Gastroesophageal sphincter (tissue), 4 donors: ENCODE measurements around the gene SALL4.

GRCh38 chr20:50840573-50841037 lies 45.7 kb downstream of the BCAS4 start:
- PRO-cap: no peak
- RAMPAGE, long total RNA, 4 experiments: no peak in any of the 4 experiments

DNA sequence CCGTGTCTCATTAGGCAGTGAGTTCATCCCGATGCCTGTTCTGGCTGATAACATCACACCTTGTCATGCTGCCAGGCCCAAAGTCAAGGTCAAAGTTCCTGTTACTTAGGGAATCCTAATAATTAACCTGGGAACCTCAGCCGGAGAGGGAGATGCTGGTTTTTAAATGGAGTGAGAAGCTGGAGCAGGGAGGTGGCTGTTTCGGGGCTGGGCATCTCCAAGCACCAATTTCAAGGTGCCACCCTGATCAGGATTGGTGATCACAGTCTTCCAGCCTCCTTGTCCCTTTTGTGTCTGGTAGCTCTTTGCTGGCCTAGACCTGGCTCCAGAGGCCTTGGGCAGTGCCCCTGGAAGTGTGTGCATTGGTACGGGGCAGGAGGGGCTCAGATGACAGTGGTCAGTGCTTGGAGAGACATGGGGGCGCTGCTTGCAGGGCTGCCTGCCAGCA lies 61.5 kb downstream of the BCAS4 start:
- PRO-cap: no peak
- RAMPAGE, long total RNA, 4 experiments: no peak in any of the 4 experiments

GRCh38 chr20:50913953-50914633 lies 17.1 kb downstream of the ADNP start:
- PRO-cap: no peak
- RAMPAGE, long total RNA, 4 experiments: no peak in any of the 4 experiments

DNA sequence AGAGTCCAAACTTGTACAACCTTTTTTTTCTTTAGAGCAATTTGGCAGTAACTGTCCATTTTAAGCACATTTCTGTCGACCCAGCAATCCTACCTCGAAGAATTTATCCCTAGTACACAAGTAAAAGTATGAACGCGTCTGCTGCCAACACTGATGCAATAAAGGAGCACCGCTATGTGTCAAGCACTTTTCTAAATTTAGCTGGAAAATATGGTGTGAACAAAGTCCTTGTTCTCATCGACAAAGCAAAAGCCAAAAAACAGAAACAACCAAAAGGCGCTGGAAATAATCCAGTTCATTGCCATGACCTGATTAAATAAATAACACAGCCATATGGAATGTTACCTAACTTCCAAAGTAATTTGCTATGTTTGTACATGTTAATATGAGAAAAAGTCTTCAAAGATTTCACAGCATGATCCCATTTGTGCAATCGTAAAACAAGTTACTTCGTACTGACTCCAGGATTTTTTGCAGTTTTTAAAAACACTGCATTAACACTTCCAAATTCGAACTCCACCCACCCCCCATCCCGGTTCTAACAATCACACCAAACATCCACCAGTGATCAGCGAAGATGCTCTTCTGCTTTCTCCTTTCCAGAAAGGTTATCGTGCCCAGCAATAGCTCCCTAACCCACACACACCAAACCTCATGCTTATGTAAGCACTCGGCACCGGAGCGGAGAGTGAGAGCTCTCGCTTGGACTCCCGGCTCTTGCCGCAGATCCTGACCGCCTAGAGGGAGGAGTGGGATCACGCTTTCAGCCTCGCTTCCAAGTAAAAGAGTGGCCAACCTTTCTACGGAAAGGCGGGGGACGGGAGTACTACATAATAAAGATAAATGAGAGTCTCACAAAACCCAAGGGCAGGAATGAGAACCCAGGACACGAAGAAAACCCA lies 785 bp downstream of the DPM1 start:
- PRO-cap: unidirectional peak, plus-strand start at position 669 of the sequence
- RAMPAGE, long total RNA, 4 experiments: no peak in any of the 4 experiments

DNA sequence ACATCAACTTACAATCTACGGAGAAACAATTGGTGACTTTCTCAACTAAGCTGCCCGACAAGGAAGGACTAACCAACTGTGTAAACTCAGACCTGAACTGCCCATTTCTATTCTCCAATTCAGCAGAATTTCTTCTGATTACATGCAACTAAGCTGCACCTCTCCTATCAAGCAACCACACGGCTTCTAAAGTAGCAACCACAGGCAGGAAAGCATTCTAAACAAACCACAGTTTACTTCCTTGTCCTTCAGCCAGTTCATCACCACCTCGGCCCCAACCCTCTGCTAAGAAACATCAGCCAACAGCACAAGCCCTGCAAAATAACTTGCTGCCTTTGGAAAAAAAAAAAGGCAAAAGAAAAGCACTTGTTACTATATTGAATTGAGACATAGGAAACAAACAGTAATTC lies 140.4 kb downstream of the NFATC2 start:
- PRO-cap: no peak
- RAMPAGE, long total RNA, 4 experiments: no peak in any of the 4 experiments

- PRO-cap: no peak
- RAMPAGE, long total RNA, 4 experiments: no peak in any of the 4 experiments
Measured at GRCh38 chr20:51404590-51405554, 137.6 kb downstream of the NFATC2 start.

DNA sequence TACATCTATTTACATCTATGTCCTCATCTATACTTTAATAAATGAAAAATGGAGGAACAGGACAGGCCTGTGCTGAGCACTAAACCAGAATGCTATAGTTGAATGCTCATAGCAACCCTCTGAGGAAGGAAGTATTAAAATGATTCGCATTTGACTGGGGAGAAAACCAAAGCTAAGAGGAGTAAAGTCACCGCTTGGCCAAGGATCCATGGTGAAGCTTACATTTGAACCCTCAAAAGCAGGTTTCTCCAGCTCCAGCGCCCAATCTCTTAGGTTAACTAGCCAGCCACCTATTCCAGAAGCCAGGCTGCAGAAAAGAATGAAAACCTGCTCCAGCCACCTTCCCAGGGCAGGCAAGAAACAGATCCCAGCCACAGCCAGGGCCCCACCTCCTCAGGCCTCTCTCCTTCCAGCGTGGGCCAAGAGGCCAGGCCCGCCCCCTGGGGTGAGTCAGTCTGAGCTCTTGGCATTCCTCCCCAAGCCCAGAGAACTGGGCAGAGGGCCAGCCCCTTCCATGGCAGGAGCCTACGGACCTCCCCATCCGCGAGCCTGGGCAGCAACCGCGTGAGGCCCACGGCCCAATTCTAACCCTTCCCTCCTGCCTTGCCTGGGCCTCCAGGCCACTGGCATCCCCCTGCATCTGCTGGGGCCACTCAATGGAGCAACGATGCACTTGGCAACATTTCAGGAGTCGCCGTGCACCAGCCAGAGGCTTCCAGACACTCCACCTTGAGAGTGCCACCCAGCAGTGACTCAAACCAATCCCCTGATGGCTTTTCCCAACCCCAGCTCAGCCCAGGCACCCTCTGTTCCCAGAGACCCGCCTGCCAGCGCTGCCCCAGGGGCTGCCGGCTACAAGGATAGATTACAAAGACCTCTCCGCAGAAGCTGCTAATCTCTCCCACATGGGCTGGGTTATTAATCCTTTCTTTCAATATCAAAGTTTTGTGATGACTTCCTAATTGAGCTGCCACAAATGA lies 86.0 kb downstream of the NFATC2 start:
- PRO-cap: bidirectional peak, plus-strand start at position 815 of the sequence, minus-strand start at position 750 of the sequence
- RAMPAGE, long total RNA, 4 experiments: no peak in any of the 4 experiments

- PRO-cap: bidirectional peak, plus-strand start at chr20:51526057, minus-strand start at chr20:51526027
- RAMPAGE, long total RNA, 4 experiments: start-site peak on the minus strand in 1 of 4 experiments, at chr20:51526007-51526031 at its widest, 10 reads per replicate
Measured at GRCh38 chr20:51525549-51526591, 16.6 kb downstream of the NFATC2 start.

GRCh38 chr20:51534730-51535555 lies 7.6 kb downstream of the NFATC2 start:
- PRO-cap: no peak
- RAMPAGE, long total RNA, 4 experiments: no peak in any of the 4 experiments

DNA sequence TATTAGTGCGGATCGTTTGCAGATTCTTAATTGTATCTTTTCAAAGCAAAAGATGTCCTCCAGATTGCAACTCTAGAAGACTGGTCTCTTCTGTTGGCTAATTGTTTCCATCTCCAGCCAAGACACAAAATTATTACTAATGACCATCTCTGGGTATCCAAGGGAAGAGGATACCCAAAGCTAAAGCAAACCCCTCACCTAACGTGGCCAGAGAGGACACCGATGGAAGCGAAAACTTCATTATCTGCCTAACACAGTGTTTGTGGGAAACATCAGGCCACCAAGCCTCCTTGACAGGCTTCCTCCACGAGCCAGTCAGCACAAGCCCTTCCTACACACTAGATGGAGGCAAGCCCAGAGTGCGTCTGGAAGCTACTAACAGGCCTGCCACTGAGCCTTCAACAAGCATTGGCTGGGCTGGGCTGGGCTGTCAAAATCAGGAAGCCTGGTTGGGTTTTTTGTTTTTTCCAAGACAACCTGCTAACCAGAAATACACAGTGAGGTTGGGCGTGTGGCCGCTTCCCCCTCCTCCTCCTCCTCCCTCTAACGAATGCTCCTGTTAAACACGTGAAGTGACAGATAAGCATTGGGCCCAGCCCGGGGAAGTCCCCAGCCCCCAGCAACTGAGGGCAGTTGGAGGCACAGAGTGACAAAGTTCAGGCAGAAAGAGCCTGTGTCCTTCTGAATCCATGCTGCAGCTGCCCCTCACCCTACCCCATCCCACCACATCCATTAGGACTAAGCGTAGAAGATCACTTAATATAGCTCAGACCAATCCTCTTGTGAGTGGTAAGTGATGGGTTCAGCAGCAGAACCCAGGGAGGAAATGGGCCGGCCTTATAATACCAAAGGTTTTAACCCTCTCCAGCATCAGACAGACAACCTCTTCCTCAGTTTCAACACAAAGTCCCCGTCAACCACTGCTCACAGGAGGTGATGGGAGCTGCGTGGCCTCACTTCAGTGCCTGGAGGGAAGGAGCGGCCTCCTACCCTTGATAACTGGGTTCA lies 1.3 kb downstream of the NFATC2 start:
- PRO-cap: bidirectional peak, plus-strand start at position 487 of the sequence, minus-strand start at position 340 of the sequence
- RAMPAGE, long total RNA, 4 experiments: no peak in any of the 4 experiments

- PRO-cap: no peak
- RAMPAGE, long total RNA, 4 experiments: no peak in any of the 4 experiments
Measured at GRCh38 chr20:51749623-51749998, 18.6 kb downstream of the ATP9A start.

- PRO-cap: no peak
- RAMPAGE, long total RNA, 4 experiments: no peak in any of the 4 experiments
Measured at GRCh38 chr20:51802110-51802888, at the start of gene SALL4. SALL4 (minus strand) TSS chr20:51802521.

DNA sequence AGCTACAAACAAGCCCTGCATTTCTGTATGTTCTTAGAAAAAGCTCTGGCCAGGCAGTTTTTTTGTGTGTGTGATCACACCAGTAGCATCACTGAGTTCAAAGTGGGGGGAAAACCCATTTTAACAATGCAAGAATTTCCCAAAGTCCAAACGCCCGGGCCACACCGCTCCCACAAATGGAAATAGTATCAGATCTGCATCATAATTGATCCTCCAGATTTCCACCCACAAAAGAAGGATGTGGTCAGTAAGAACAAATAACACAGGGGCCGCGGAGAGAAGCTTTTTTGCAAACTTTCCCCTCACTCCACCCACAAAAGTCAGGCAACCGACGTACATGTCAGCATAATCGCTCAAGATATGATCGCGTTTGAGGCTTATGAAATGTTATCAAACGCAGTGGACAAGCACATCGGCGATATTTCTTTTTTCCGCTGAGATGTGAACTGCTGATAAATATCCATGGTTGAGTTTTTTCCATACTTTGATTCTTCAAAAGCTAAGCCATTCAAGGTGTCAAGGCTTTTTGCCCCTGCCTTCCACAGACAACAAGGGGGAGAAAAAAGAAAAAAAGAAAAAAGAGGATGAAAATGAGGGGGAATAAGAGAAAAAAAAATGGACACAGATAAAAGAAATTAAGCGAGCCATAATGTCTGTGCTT lies 143.6 kb downstream of the ZFP64 start:
- PRO-cap: no peak
- RAMPAGE, long total RNA, 4 experiments: no peak in any of the 4 experiments

DNA sequence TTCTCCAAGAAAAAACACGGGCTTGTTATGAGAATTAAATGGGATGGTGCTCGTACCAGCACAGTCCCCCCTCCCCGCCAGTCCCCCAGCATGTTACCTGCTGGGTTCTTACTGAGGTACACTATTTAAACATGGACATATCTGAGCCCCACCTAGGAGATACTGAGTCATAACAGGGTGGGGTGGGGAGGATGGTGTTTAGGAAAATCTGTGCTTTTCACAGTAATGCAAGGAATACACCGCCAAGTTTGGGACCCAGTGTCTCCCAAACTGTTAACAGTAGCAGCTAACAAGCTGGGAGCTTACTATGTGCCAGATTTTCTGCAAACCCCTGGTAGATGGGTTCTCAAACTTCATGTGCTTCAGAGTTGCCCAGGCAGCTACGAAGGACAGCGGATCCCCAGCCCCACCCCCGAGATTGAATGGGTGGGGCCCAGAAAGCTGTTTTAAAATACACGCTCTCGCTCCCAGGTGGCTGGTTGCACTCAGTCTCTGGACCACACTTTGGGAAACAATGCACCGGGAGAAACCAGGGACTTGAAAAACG lies 1.0 kb downstream of the ZFP64 start:
- PRO-cap: unidirectional peak, plus-strand start at position 478 of the sequence
- RAMPAGE, long total RNA, 4 experiments: no peak in any of the 4 experiments

- PRO-cap: no peak
- RAMPAGE, long total RNA, 4 experiments: no peak in any of the 4 experiments
Measured at GRCh38 chr20:52230518-52230890, 38.9 kb upstream of the ZFP64 start.

- PRO-cap: no peak
- RAMPAGE, long total RNA, 4 experiments: no peak in any of the 4 experiments
Measured at GRCh38 chr20:52974095-52974925, 2.2 kb downstream of the TSHZ2 start.

- PRO-cap: no peak
- RAMPAGE, long total RNA, 4 experiments: start-site peak on the plus strand in 1 of 4 experiments, at chr20:53384200-53384530 at its widest, 7 reads per replicate
Measured at GRCh38 chr20:53383660-53384443, 209.8 kb downstream of the ZNF217 start.

GRCh38 chr20:53576672-53577514 lies 16.7 kb downstream of the ZNF217 start:
- PRO-cap: no peak
- RAMPAGE, long total RNA, 4 experiments: no peak in any of the 4 experiments

- PRO-cap: unidirectional peak, plus-strand start at chr20:53621833
- RAMPAGE, long total RNA, 4 experiments: no peak in any of the 4 experiments
Measured at GRCh38 chr20:53621354-53622428, 28.1 kb upstream of the ZNF217 start.

DNA sequence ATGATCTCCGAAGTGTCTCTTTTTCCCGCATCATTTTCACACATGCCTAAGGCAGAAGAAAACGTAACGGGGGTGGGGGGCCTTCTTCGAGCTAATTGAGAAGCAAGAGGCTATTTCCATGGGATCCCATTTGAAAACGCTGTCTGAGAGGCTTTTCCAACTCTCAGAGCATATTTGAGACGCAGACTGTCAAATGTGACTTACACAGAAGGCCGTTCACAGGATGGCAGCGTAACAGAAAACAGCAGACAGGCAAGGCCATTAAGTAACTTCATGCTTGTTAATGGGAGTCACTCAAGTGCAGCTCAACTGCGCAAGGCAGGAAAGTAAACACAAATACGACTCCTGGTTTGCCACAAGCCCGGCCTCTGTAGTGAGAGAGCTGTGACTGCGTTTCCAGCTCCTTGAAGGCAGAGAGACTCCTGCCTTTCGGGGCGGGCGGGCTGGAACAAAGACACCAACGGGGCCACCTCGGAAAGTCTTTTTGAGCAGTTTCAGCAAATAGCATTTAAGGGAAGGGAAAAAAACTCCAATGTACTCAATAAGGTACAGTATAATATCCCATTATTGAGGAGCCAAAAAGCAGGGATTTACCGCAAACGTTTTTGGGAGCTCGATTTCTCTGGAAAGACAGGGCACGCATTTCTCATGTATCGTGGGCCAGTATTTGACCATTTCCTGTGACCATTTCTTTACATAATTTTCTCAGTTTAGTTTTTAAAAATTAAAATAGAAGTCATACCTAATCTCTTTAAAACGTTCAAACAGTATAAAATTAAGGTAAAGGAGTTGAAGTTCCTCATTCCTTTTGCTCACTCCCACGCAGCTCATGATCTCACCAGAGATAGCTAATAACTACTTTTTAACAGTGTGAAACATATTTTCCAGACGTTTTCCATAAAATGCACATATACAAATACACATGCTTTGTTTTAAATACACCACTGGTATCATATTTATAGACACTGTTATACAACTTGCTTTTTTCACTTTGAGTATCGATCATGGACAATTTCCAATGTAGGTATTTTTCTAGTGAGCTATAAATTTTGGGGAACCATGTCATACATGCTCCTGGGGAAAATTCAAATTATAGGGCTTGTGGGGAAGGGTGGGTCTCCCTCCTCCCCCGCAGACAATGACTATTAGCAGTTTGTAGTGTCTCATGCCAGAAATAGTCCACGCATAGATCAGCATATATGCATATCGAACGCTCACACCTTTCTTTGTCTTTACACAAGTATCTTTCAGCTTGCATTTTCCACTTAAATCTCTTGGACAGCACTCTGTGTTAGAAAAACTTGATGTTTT lies 145.1 kb upstream of the ZNF217 start:
- PRO-cap: bidirectional peak, plus-strand start at position 413 of the sequence, minus-strand start at position 191 of the sequence
- RAMPAGE, long total RNA, 4 experiments: no peak in any of the 4 experiments